Tongue (tissue), 2 donors: ENCODE measurements around a stretch of chr1.

DNA sequence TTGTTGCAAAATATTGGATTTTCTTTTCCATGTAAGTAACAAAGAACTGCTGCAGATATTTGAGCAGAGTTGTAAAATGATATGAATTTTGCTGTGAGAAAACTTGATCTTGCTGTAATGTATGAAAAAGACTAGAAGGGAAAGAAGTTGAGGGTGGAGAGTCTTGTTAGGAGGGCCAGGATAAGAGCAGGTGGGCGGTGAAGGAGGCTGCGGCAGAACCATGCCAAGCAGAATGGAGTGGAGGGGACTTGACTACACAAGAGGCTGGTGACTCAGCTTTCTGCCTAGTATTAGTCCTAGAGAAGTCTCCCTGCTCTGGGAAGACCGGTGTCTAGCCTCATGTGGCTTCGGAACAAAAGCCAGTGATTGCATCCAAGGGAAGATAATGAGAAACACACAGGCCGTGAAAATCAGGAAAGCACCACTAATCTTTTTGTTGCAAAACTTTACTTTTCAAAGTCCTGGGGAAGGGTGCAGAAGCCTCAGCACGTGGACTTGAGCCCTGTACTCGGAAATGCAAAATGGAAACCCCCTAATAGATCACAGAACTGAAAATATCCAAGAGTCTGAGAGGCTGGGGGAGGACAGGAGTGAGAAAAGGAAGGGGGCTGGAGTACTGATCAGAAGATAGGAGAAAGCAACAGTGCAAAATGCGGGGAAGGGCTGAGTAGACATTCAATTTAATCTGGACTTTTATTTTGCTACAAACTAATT, 31.3 kb downstream of the DDR2 start:
- RAMPAGE, long total RNA = no peak

GRCh38 chr1:162792417-162793003, 2.0 kb downstream of the HSD17B7 start:
- RAMPAGE, long total RNA = no peak

- RAMPAGE, long total RNA = no peak
Measured at GRCh38 chr1:163071461-163071933, 2.3 kb downstream of the RGS4 start.

DNA sequence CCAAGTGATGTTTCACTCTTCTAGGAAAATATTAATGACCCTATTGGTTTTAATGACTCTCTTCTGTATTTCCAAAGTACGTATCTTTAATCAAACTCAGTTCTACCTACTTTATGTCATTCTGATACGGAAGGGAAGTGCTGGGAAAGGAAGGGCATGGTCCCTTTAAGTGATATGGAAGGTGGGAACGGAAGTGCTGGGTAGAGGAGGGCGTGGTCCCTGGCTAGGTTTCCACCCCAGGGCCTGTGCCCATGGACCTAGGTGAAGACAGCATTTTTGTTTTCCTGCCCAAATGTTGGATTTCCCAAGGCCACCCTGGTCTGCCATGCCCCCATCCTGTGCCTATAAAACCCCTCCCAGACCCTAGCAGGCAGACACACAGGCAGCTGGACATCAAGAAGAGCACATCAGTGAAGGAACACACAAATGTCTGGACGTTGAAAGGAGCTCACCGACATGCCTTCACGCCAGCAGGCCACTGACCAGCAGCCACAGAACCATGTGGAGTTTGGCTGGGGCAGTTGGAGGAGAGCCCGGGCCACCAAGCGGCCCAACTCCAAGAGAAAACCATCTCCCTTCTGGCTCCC, 24.1 kb downstream of the RGS4 start:
- RAMPAGE, long total RNA = no peak

DNA sequence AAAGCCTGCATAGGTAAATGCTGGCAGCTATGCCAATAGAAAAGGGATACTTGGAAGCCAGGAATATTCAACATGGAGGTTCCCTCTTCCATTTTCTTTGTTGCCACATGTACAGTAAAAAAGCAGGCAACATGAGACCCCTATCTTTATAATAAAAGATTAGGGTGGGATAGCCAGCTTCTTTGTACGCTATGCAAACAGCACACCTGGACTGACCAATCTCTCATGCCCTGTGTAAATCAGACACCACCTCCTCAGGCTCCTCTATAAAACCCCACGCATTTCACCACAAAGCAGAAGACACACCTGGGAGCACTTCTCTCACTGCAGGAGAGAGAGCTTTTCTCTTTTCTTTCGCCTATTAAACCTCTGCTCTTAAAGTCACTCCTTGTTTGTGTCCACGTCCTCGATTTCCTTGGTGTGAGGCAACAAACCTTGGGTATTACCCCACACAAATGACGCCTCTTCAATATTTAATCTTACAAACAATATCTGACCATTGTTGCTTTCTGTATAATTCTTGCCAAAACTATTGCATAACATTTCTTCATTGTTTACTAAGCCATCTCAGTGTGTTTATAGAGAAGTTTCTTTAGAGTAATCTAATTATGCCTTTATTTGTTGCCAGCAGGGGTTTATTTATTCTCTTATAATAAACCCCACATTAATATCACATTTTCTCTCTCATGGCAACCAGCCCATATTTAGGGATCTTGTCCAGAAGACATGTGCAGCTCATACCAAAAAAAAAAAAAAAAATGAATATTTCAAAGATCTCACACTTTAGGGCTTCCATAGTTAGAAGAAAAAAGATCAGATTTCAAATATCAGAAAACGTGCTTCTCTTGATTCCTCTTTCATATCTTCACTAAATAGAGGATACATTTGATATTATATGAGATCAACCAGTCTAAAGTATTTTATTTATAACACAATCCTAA, 31.6 kb upstream of the NUF2 start:
- RAMPAGE, long total RNA = no peak

DNA sequence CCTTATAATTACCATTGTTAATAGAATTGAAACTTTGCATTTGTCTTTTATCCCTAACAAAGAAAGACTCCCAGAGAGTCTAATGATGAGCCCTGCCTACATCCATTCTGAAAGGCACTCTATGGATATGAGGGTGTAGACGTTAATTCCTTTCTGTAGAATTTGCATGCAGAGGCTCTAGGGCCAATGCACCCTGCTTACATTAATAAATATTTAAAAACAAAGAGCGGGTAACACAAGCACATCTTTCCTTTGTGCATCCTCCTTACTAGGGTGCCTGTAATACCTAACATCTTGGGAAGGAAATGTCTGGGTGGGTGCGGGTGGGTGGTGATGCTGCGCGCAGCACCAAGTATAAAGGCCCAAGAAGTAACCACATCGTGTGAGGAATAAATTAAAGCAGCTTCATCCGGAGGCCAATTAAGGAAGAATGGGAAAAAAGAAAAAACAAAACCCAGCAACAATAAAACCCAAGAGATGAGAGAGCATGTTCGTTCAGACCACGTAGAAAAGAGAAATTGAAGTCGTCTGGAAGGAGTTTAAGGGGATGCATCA, 16.7 kb downstream of the PBX1 start:
- RAMPAGE, long total RNA = no peak

DNA sequence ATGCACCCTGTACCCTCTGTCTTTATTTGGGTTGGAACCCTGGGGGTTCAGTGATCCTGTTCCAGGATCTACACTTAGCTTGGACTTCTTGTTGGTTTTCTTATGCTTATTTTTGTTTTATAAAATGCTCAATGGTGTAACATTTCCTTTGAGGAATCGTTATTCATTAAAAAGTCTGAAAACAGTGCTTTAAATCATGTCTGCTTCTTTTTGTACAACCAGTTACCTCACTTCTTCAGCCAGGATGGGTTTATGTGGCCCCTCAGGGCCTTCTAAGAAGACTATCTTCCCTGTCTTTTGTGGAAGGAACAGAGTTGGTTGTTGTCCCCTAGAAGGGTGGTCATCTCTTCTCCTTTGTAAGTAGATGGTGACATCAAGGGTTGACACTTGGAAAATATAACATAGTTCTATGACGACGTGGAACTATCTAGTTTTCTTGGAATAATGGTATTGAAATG, 38.1 kb downstream of the PBX1 start:
- RAMPAGE, long total RNA = no peak

DNA sequence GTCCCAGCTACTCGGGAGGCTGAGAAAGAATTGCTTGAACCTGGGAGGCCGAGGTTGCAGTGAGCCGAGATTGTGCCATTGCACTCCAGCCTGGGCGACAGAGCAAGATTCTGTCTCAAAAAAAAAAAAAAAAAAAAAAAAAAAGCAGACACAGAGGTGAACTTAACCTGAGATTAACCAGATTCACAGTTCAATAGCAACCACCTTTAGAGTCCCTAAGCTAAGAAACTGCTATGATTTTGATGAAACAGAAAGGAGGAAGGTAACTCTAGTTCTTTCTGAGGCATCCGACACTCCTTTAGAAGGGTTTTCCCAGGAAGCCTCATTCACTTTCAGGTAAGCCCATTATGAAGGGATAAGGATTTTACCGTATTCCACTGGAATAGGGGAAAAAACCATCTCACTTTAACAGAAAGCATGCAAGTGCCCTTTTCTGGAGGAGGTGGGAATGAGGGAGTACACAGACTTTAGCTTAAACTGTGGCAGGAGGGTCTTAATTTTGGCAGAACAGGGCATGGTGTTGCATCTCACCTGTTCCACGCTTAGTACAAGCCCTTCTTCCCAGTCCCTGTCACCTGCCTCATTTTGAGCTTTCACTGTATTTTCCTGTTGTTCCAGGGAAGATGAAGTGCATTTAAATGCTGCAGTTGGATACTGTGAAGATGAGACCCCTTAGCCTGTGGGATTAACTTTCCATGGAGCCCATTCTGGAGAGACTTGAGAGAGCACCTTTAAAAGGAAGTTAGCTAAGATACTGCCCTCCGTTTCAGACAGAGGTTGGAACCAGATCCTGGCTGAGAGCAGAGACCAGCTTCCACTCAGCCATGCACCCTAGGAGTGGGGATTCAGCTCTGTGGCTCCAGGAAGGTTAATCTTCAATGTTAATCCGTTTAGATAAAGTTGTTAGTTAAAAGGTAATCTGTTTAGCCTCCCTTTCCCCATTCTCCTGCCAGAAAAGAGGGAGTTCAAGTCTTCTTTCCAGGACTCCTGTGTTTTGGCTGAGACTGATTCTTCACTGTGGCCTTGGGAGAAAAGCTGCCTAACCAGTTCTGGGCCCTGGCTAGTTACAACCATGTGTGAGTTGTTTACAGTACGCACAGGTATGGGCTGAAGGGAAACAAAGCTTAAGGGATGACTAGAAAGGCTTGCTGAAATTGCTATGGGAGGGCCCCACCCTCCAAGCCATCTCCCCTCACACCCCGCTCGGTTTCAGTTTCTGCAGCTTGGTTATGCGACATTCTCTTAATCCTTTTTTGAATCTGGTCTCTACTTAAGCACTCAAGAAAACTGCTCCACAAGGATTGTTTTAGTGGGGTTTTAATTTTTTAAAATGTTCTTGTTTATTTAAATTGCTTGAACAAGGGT, 42.6 kb downstream of the PBX1 start:
- RAMPAGE, long total RNA = no peak

DNA sequence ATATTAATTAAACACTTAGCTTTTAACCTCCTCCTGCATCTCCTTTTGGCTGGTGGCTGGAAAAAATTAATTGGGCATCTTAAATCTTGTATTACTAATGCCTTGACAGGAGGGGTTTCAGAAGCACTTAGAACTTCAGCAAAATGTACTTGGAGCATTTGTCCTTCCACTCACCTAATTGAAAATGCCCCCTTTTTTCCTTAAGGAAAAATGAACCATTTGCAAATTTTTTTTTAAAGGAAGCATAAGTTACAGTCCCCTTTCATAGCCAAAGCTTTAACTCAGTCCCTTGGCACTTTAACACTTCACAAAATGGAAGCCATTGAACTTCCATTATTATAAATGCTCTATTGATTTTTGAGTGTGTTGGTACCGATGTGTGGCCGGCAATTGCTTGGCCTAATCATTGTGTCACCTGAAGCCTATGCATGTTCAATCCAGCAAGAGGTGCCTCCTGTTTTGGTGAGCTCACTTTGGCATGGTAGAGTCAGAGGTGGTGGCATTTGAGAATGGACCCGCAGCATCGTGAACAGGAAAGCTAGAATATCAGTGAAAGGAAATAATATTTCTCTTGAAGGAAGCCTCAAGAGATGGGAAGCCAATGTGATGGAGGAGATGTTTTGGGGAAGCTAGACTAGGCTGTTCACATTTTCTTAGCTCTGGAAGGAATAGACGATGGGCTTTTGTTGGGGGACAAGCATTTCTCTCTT, 68.2 kb downstream of the PBX1 start:
- RAMPAGE, long total RNA = no peak

- RAMPAGE, long total RNA = no peak
Measured at GRCh38 chr1:164677555-164677948, 118.6 kb downstream of the PBX1 start.

GRCh38 chr1:164703546-164703900, 144.5 kb downstream of the PBX1 start:
- RAMPAGE, long total RNA = no peak

DNA sequence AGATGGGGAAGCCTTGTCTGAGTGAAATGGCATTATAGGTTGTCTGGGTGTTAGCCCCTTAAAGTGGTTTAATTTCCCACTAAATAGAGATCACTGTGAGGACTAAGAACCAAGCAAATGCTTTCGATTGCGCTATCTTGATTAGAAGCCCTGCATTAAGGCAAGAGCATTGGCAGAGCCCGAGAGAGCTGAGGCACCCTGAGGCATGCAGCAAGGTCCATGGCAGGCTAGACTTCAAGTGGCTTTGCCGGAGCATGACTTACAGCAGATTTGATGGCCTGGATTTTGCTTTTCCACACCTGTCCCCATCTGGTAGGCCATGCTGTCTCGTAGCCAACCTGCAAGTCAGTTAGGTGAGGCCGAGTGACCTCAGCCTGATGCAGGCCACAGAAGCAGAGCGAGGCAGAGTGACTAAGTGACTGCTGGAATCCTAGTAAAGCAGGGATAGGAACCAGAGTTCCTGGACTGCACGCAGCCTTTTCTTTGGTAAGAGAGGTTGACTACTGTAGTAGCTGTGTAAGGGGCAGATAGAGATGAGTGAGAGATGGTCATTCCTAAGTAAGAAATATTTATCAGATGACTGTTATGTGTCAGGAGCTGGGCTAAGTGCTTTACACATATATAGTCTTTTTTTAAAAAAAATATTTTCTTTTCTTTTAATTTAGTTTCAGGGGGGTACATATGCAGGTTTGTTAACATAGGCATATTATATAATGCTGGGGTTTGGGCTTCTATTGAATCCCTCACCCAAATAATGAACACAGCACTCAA, 149.0 kb downstream of the PBX1 start:
- RAMPAGE, long total RNA = no peak

GRCh38 chr1:164708837-164709819, 150.1 kb downstream of the PBX1 start:
- RAMPAGE, long total RNA = no peak

- RAMPAGE, long total RNA = no peak
Measured at GRCh38 chr1:164716841-164717635, 158.1 kb downstream of the PBX1 start.

- RAMPAGE, long total RNA = no peak
Measured at GRCh38 chr1:165166123-165166460, 190.4 kb downstream of the LMX1A start.

DNA sequence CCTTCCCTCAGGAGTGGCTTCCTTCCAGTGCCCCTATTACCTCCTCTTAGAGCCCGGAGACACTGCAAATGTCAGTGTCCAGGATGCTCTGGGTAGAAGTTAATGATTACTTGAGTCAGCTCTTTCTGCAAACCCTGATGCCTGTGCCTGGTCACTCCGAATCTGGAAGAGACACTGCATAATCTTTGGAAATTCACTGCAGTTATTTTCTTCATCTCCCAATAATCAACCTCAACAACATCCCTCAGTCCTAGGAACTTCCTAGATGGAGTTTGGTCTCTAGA, 27.2 kb upstream of the MGST3 start:
- RAMPAGE, long total RNA = no peak

DNA sequence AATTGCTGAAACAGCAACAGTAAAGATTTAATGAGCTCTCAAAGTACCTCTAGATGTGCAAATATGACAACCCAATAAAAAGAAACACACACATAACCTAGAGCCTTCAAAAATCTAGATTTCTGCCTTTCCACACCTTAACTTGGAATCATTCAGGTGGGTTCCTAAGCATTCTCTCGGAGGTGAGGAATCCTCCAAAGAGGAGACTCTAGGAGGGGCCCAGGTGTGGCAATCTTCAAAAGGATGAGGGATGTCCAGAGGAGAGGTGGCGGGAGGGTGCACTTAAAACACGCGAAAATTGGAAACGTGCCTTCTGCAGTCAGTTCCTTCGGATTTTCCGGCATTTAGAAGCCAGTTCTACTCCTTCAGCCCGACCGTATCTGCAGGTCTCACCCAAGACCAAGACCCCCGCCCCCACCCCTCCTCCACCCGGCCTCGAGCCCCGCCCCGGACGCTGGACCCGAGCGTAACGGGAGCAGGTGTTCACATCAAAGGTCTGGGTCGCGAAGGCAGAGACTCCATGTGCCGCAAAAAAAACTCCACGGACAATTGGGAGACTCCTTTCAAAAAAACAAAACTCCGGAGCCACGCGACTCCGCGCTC, 896 bp upstream of the MGST3 start:
- RAMPAGE, long total RNA = no peak

GRCh38 chr1:165631341-165632434, 654 bp downstream of the MGST3 start:
- RAMPAGE, long total RNA = no peak

- RAMPAGE, long total RNA = no peak
Measured at GRCh38 chr1:165895516-165895854, 68.1 kb downstream of the UCK2 start.

- RAMPAGE, long total RNA = no peak
Measured at GRCh38 chr1:166489499-166490814, 323.2 kb upstream of the FAM78B start.